Upper lobe of left lung (tissue), 5 donors: Measurements from ENCODE around the gene MATN1.

GRCh38 chr1:29179482-29180555 lies 1.9 kb downstream of the SRSF4 start:
- PRO-cap, 2 experiments: no peak in any of the 2 experiments
- RAMPAGE, long total RNA, 4 experiments: no peak in any of the 4 experiments

GRCh38 chr1:29239149-29239779 lies 2.9 kb downstream of the PTPRU start:
- PRO-cap, 2 experiments: peak in 1 of 2 experiments; most common plus-strand start chr1:29239486 (in 1); most common minus-strand start chr1:29239251 (in 1)
- RAMPAGE, long total RNA, 4 experiments: no peak in any of the 4 experiments

GRCh38 chr1:29248984-29249963 lies 13.0 kb downstream of the PTPRU start:
- PRO-cap, 2 experiments: no peak in any of the 2 experiments
- RAMPAGE, long total RNA, 4 experiments: no peak in any of the 4 experiments

GRCh38 chr1:29354613-29354938 lies 118.3 kb downstream of the PTPRU start:
- PRO-cap, 2 experiments: no peak in any of the 2 experiments
- RAMPAGE, long total RNA, 4 experiments: no peak in any of the 4 experiments

GRCh38 chr1:29837277-29837724 lies 601.0 kb downstream of the PTPRU start:
- PRO-cap, 2 experiments: no peak in any of the 2 experiments
- RAMPAGE, long total RNA, 4 experiments: no peak in any of the 4 experiments

- PRO-cap, 2 experiments: no peak in any of the 2 experiments
- RAMPAGE, long total RNA, 4 experiments: no peak in any of the 4 experiments
Measured at GRCh38 chr1:30197534-30197933, 525.9 kb downstream of the MATN1 start.

GRCh38 chr1:30723393-30723741 lies at the start of gene MATN1:
Gene MATN1, minus strand, starts transcription at chr1:30723585.
- PRO-cap, 2 experiments: no peak in any of the 2 experiments
- RAMPAGE, long total RNA, 4 experiments: no peak in any of the 4 experiments

GRCh38 chr1:30727701-30728151 lies 4.3 kb upstream of the MATN1 start:
- PRO-cap, 2 experiments: no peak in any of the 2 experiments
- RAMPAGE, long total RNA, 4 experiments: no peak in any of the 4 experiments

DNA sequence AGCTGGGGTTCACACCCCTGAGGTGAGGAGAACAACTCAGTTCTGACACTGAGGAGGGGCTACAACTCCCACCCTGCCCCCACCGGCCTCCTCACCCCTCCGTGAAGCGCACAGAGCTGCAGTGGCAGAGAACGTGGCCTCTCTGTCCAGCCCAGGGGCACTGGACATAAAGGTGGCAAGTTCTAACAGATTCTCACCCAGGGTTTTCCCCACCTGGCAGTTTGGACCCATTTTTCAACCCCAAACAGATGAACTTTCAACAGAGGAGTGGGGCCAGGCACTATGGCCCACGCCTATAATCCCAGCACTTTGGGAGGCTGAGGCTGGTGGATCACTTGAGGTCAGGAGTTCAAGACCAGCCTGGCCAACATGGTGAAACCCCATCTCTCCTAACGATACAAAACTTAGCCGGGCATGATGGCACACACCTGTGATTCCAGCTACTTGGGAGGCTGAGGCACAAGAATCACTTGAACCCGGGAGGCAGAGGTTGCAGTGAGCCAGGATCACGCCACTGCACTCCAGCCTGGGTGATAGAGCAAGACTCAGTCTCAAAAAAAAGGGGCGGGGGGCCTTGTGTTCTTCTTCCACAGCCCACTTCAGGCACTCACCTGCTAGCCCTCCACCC lies 6.3 kb downstream of the LAPTM5 start:
- PRO-cap, 2 experiments: no peak in any of the 2 experiments
- RAMPAGE, long total RNA, 4 experiments: no peak in any of the 4 experiments

DNA sequence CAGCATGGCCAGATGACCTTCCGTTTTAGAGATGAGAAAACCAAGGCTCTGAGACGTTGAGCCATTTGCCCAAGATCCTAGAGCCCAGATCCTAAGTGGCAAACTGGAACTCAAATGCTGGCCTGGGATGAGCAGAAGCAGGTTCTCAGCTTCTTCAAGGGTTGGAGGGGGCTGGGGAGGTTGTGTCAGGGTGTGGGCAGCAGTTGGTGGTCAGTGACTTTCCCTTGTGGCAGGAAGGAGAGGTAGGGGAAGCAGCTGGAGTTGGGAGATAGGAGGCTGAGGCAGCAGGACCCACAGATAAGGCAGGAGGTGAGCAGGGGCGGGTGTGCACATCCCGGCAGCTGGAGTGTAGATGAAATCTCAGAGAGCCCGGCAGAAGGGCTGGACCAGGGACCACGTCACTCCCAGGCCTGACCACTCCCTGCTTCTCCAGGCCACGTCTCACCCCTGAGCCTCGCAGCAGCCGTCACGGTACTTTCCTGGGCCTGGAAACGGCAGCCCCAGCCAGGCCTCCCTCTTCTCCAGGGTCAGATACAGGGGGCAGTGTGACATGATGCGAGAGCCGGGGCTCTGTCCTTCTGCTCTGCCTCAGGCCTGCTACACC lies 11.4 kb upstream of the LAPTM5 start:
- PRO-cap, 2 experiments: peak in 1 of 2 experiments; most common plus-strand start position 471 of the sequence (in 1); most common minus-strand start position 350 of the sequence (in 1)
- RAMPAGE, long total RNA, 4 experiments: no peak in any of the 4 experiments

DNA sequence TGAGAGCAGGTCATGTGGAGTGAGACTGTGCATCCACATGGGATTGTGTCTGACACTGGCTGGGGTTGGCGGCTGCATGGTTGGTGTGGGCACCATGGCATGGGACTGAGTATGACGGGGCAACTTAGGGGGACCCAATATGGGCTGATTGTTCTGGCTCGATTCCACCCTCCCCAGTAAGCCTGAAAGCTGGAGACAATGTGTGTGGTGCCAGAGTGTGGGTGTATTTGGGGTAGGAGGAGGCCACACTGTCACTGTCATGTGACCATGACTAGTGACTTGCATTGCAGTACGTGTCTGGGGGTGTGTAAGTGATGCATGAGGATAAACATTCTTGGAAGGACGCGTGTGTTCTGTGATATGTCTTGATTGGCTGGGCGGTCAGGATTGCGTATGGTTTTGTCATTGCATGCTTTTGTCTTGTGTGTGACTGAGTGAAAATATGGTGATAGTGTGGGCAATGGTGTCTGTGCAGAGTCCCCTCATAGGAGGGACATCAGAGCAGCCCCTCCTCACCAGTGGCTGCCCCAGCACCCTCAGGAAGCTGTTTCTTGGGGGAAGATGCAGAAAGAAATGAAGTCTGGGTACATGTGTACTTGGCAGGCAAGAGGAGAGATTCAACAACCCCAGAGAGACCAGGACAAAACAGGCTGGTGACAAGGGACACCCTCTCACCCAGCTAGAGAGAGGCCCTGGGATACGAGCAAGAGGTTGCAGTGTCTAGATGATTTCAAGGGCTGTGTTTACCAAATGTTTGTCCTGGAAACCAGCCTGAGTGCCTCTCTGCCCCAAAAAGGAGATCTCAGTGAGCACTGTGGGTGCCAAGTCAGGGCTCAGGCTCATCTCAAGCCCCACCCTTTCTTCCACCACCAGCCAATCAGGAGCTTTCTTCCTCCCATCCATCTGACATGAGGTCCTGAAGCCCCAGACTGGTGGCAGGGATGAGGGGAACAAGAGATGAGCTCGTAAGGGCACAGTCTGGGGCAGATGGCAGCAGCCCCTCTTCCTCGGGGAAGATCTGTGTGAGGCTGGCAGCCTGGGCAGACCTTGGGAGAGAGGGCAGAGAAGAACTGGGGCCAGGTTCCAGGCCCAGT lies 36.2 kb downstream of the SDC3 start:
- PRO-cap, 2 experiments: no peak in any of the 2 experiments
- RAMPAGE, long total RNA, 4 experiments: no peak in any of the 4 experiments

DNA sequence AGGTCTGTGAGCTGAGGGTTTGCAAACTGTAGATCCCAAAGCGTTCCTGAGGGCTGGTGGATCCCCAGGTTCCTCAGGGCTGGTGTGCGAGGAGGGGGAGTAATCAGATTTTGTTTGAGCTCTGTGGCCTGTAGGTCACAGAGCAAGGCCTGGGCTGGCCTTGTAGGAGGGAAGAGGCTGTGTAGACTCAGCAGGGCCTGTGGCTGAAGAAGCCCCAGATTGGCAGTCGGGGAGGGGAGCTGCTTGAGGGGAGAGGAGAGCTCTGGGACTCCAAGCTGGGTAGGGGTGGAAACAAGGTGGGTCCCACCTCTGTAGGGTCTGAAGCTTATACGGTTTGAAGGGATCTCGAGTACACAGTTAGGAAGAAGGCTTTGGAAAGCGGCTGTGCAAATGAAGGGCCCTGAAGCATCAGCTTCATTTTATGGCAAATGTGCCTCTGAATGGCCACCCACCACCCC lies 5.1 kb upstream of the SDC3 start:
- PRO-cap, 2 experiments: no peak in any of the 2 experiments
- RAMPAGE, long total RNA, 4 experiments: no peak in any of the 4 experiments

- PRO-cap, 2 experiments: no peak in any of the 2 experiments
- RAMPAGE, long total RNA, 4 experiments: no peak in any of the 4 experiments
Measured at GRCh38 chr1:30966658-30967066, 58.1 kb upstream of the SDC3 start.

GRCh38 chr1:30968067-30968326 lies 59.4 kb upstream of the SDC3 start:
- PRO-cap, 2 experiments: no peak in any of the 2 experiments
- RAMPAGE, long total RNA, 4 experiments: no peak in any of the 4 experiments

- PRO-cap, 2 experiments: no peak in any of the 2 experiments
- RAMPAGE, long total RNA, 4 experiments: no peak in any of the 4 experiments
Measured at GRCh38 chr1:31371432-31372424, 1.1 kb downstream of the FABP3 start.

- PRO-cap, 2 experiments: no peak in any of the 2 experiments
- RAMPAGE, long total RNA, 4 experiments: no peak in any of the 4 experiments
Measured at GRCh38 chr1:31381351-31382170, 8.7 kb upstream of the FABP3 start.

GRCh38 chr1:31470960-31471274 lies 57.9 kb downstream of the SERINC2 start:
- PRO-cap, 2 experiments: no peak in any of the 2 experiments
- RAMPAGE, long total RNA, 4 experiments: no peak in any of the 4 experiments

GRCh38 chr1:31471275-31471925 lies 58.4 kb downstream of the SERINC2 start:
- PRO-cap, 2 experiments: no peak in any of the 2 experiments
- RAMPAGE, long total RNA, 4 experiments: no peak in any of the 4 experiments

DNA sequence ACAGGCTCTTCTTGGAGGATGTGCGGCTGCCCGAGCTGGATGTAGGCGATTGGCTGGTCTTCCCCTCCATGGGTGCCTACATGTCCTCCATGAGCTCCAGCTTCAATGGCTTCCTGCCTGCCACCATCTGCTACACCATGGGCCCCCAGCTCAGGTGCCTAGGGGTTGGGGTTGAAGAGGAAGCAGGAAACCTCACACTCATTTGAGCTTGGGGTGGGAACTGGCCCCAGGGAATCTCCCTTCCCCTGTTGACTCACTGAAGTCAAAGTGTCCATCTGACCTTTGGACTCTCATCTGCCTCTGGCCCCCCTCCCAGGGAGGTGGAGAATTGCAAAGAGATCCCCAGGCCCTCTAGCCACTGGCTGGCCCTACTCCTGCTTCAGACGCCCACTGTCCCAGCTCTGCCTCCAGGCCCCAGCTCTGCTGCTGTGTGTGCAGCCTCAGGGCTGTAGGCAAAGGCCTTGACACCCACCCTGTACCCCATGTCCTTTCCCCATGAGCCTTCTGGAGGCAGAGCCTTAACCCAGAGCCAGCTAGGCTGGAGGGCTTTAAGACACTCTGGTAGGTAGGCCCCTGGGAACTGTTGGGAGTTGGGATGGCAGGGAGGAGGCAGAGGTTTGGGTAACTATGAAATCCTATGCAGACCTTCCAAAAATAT lies 67.1 kb upstream of the TINAGL1 start:
- PRO-cap, 2 experiments: no peak in any of the 2 experiments
- RAMPAGE, long total RNA, 4 experiments: no peak in any of the 4 experiments

GRCh38 chr1:31511078-31511532 lies 65.2 kb upstream of the TINAGL1 start:
- PRO-cap, 2 experiments: no peak in any of the 2 experiments
- RAMPAGE, long total RNA, 4 experiments: no peak in any of the 4 experiments